Peritoneum (tissue), 1 donor: ENCODE results near the genes GNMT, SLC22A7 and DLK2.

DNA sequence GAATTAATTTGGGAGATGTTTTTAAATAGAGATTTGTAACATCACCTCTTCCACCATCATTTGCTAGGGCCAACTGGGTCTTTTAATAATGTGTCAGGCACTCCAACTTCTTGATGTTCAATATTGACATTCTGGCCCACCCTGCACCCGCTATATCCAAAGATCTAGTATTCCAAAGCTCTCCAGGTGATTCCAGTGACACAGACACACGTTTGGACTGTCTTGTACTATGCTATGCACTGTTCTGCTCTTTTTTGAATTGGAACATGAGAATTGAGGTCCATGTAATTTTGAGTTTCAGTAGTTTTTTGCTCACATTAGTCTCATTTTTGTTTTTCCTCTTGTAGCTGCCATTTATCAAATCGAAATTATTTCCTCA is 2.9 kb downstream of the BICRAL start:
- PRO-cap = no peak

DNA sequence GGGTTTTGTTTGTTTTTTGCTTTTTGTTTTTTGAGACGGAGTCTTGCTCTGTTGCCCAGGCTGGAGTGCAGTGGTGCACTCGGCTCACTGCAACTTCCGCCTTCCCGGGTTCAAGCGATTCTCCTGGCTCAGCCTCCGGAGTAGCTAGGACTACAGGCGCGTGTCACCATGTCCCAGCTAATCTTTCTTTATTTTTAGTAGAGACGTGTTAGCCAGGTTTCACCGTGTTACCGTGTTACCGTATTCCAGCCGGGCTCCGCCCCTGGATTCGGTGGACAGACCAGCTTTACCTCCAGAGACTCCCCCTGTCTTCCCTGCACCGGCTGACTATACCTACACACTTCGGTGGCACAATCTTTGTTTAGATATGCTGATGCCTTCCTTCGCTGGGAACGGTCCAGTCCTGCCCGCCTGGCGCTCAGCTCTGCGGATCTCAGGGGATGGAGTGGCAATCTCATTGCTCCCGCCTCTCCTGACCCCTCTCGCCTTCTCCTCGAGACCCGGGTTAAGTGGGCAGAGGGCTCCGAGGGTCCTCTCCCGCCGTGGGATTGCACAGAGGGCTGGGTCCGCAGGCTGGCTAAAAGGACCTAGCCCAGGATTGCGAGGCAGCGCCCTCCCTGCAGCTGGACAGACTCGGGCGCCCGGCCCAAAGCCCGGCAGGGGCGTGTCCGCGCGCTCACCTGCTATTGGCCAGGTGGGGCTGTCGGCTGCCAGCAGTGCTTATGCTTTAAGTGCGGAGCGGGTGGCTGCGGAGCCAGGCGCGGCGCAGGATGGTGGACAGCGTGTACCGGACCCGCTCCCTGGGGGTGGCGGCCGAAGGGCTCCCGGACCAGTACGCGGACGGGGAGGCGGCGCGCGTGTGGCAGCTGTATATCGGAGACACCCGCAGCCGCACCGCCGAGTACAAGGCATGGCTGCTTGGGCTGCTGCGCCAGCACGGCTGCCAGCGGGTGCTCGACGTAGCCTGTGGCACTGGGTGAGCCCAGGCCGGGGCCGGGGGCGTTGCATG is at the start of gene GNMT:
TSS of gene GNMT (plus strand) at position 757 of the 1,009 bp plus-strand sequence.
- PRO-cap = no peak

- PRO-cap = no peak
Measured at GRCh38 chr6:43024388-43025370, 3.3 kb downstream of the RRP36 start.

GRCh38 chr6:43055664-43056452 is 2.2 kb upstream of the CUL7 start:
- PRO-cap = no peak

DNA sequence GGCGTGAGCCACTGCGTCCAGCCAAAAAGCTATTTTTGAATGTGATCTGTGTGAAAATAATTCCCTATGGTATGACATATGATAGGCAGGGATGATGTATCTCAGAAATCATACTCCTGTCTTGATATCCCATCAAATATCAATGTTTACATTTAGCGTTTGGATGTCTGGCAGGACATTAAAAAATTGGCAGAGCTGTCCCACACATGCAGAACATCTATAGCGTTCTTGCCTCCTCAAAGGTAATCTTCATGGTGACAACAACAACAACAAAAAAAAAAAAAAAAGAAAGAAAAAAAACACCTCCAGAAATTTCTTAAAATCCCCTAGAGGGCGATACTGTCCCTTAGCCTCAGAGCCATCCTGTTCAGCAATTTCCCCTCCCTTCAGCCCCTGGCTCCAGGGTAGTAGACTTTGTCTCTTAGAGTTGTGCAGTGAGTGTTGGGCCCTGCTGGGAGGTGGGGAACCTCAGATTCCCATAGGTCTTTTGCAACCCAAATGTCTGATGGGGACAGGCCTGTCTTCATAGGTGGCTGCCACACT is 6.2 kb upstream of the PTK7 start:
- PRO-cap = no peak

DNA sequence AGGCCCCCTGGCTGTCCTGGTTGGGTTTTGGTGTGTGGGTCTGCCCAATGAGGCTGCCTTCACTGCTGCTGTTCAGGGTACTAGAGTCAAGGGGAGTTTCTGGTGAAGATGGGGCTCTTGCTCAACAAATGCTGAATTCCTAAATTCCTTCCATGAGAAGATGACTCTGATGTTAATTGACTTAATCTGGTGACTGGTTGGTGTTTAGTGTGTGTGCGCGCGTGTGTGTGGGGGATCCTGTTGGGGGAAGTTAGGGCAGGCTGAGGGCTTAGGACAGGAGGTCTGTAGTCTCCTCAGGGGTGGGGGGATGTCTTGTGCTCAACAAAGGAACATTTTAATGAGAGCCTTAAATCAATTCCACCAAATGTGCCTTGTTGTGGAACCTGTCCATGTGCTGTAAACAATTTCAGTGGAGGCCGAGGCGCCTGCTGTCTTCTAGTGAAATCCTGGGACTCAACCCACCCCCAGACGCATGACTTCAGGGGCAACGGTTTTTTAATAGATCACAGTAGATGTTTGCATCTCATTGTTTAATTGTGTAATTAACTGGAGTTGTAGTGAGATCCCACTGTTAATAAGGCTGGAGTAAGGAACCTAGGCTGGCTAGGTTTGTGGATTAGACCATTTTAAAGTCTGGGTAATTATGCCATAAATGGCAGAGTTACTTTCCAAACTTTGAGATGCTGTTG is 2.1 kb downstream of the PTK7 start:
- PRO-cap = no peak

GRCh38 chr6:43120817-43121556 is 44.9 kb downstream of the PTK7 start:
- PRO-cap = no peak

DNA sequence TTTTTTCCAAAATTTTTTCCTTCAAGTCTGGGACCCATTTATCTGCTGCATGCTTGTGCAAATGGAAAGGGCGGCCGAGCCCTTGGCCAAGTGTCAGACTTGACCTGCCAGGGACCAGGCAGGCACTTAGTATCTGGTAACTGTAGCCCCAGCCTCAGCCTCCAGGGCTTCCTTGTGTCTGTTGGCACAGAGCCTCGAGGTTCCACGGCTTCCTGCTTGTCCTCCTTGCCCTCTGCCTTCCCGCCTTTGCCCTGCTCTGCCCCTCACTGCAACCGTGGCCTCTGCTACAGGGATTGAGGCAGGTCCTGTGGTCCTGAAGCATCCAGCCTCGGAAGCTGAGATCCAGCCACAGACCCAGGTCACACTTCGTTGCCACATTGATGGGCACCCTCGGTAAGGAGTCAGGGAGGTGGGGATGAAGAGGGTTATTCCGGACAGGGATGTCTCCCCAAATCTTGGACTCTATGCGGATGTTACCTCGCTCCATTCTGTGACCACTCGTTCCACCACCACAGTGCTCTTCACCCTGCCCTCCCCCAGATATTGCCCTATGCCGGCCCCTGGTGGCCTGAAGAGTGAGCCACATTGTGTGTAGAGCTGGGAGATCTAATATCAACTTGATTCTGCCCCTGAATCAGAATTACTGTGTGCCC is 41.5 kb upstream of the SRF start:
- PRO-cap = no peak

DNA sequence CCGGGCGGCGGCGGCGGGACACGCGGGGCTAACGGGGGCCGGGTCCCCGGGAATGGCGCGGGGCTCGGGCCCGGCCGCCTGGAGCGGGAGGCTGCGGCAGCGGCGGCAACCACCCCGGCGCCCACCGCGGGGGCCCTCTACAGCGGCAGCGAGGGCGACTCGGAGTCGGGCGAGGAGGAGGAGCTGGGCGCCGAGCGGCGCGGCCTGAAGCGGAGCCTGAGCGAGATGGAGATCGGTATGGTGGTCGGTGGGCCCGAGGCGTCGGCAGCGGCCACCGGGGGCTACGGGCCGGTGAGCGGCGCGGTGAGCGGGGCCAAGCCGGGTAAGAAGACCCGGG is 643 bp downstream of the SRF start:
- PRO-cap = no peak

DNA sequence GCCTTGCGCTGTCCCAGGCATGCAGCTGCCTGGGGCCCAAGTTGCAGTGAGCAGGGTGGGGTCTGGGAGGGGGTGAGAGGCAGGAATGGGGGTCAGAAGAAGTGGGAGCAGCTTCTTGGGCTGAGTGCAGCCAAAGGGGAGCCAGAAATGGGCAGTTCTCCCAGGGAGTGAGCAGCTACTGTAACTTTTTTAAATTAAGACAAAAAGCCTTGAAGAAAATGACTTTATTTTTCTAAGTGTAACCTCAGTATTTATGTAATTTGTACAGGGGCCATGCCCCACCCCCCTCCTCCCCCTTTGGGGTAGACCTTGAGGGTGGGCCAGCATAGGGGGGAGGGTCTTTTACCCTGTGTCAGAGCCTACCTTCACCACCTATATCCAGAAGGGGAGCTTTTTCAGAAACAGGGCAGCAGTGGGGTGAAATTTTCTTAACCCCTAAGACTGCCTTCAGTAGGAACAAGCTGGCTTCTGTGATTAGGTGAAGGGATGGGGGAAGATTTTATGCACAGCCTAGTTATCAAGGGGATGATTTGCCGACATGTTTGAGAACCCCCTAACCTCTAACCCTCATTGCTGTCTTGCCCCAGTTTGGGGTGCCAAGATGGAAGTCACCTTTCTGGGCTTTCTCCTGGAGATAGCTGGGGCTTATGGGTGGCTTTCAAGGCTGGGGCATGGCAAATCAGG is 1.5 kb upstream of the CUL9 start:
- PRO-cap = no peak

DNA sequence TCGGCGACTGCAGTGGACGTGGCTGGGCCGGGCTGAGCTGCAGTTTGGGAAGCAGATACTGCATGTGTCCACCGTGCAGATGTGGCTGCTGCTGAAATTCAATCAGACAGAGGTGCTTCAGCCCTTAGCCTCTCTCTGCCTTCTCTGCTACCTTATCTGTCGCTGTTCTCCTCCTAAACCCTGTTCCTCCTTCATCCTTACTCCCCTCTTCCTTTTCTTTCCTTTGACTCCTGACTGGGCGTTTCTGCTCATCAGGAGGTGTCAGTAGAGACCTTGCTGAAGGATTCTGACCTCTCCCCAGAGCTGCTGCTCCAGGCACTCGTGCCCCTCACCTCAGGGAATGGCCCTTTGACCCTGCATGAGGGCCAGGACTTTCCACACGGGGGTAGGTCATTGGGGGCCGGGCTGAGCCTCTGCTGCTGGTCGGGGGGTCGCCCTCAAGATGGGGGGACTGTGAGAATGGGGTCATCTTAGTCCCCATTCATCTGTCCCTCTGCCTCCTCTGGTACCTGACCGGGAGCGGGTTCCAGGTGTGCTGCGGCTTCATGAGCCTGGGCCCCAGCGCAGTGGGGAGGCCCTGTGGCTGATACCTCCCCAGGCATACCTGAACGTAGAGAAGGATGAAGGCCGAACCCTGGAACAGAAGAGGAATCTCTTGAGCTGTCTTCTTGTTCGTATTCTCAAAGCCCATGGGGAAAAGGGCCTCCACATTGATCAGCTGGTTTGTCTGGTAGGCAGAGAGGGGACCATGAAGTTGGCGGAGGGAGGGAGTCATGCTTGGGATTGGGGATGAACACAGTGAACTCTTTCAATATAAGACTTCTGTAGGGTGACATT is 15.9 kb downstream of the DNPH1 start:
- PRO-cap = no peak

GRCh38 chr6:43275004-43276053 is 22.7 kb upstream of the SLC22A7 start:
- PRO-cap = no peak

- PRO-cap = no peak
Measured at GRCh38 chr6:43277474-43278453, 20.3 kb upstream of the SLC22A7 start.

- PRO-cap = no peak
Measured at GRCh38 chr6:43284813-43285985, 12.9 kb upstream of the SLC22A7 start.

GRCh38 chr6:43288022-43288385 is 10.1 kb upstream of the SLC22A7 start:
- PRO-cap = no peak

DNA sequence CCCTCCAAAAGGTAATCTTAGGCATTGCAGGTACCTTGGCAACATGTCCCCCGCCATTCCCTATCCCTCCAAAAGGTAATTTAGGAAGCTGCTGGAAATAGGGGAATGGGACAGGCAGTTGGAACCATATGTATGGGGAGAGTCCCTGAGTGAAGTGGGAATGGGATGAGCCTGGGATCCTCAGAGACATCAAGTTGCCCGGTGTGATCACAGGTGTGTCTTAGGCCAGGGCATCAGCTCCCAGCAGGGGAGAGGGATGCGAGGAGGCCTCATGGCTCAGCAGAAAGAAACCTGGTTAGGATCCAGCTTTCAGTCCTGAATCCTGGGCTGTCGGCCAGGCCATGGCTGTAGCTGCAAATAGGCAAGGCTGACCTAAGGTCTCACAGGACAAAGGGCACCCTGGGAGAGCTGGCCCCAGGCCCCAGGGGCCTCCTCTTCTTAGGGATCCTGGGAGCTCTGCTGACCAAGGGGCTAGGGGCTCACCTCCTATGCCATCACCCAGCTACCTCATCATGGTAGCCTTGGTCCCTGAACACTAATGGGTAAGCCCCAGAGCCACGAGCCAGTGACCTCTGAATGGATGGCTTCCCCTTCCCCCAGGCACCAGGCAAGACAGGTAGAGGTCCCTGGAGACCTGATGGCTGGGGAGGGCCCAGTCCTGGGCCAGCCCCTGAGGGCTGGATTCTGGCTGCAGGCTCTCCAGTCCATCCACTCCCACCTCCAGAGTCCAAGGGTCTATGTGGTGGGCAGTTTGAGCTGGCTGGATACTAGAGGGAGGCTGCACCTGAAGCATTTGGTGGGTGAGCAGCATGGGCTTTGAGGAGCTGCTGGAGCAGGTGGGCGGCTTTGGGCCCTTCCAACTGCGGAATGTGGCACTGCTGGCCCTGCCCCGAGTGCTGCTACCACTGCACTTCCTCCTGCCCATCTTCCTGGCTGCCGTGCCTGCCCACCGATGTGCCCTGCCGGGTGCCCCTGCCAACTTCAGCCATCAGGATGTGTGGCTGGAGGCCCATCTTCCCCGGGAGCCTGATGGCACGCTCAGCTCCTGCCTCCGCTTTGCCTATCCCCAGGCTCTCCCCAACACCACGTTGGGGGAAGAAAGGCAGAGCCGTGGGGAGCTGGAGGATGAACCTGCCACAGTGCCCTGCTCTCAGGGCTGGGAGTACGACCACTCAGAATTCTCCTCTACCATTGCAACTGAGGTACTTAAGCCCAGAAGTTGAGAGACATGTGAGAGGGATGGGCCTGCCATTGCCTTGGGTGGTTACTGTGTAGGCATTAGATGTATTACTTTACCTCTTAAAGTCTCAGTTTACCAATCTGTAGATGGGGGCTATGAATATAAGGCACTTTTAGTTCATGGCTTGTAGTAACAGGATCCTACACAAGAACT is at the start of gene SLC22A7:
TSS of gene SLC22A7 (plus strand) at position 711 of the 1,393 bp plus-strand sequence.
- PRO-cap = no peak

DNA sequence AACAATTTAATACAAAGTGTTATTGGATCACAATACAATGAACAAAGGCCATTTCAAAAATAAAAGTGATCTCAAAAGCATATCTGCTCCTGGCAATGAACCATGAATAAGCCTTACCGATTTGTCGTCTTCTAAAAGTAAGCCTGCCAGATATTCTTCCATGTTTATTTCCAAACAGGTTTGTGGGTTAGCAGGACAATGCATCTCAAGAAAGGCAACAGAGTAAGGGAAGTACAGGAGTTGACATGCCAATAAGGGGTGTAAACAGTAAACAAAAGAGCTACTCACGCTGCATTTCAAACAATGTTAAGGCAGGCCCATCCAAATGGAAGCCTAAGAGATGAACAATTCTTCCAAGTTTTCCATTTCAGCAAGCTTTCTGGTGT is 27.7 kb upstream of the CRIP3 start:
- PRO-cap = no peak

DNA sequence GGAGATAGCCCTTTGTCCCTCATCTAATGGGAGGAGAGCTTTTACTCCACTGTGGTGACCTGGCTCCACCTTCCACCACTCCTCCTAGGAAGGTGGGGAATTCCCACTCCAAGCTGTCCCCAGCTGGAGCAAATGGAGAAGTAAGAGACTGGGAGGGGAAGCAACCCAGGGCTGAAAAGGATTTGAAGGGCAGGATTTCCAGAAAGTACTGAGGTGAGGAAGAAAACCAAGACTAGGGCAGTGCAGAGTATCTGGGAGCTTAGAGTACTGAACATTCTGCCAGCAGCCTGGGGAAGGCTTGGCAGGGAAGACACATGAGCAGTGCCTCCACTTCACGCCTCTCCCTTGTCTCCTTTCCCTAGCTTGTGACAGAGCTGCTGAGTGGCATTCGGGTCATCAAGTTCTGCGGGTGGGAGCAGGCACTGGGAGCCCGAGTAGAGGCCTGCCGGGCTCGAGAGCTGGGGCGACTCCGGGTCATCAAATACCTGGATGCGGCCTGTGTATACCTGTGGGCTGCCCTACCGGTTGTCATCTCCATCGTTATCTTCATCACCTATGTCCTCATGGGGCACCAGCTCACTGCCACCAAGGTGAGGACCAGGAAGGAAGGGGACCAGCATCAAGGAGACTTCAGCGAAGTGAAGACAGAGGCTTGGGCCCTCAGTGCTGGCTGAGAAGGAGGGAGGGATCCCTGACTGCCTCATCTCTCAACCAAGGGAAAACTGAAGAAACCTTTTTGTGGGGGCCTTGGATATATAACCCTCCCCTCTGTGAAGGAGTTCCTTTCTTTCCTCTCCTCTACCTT is 7.1 kb downstream of the ABCC10 start:
- PRO-cap = no peak

GRCh38 chr6:43454860-43455715 is at the start of gene DLK2:
Gene DLK2 (minus strand): TSS chr6:43455548.
- PRO-cap = no peak

GRCh38 chr6:43456239-43456425 is 784 bp upstream of the DLK2 start:
- PRO-cap = no peak